ENCODE data around the genes TESPA1, CDK2 and ZBTB39.

- PRO-cap, result no peak
- RAMPAGE, long total RNA, 4 experiments, result no peak in any of the 4 experiments
These were observed 37.0 kb upstream of the DCD start for GRCh38 chr12:54684974-54685792.

GRCh38 chr12:54984495-54985729 is at the start of gene TESPA1:
Gene TESPA1 (minus strand): TSS chr12:54984762.
- PRO-cap, result no peak
- RAMPAGE, long total RNA, 4 experiments, result start-site peak on the minus strand in 1 of 4 experiments, at chr12:54984713-54984736 at its widest, 7 reads per replicate

DNA sequence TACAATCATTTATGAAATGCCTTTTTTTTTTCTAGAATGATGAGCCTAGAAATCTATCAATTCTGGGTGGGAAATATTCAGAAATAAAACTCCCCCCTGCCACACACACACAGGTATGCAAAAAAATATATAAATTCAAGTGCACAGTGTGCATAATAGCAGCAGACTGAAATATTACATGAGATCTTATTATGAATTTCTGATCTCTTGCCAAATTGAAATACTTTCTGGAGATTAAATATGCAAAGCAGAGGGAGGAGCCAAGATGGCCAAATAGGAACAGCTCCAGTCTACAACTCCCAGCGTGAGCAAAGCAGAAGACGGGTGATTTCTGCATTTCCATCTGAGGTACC is 8.4 kb upstream of the OR6C68 start:
- PRO-cap, result no peak
- RAMPAGE, long total RNA, 4 experiments, result no peak in any of the 4 experiments

DNA sequence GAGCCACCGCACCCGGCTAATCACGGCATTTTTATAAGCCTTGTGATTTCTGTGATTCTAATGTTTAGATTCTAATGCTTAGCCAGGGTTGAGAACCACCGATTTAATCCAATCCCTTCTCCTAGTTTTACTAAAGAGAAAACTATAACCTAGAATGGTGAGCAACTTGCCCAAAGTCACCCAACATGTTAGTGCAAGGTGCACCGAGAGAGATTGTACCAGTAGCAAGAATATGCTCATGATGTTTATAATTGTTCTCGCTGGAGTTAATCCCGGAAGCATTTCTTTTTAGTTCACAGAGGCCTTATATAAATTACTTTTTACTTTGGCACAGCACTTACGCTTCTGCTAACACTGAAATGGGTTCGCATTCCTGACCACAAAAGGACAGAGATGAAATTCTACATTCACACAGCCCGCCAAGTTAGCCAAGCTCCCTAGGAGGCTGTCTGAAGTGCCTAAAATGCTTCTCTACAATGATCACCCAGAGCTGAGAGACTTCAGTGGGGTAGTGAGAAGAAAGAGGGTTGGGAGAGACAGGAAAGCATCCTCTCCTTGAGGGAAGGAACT is 620 bp upstream of the BLOC1S1 start:
- PRO-cap, result bidirectional peak, plus-strand start at position 476 of the sequence, minus-strand start at position 220 of the sequence
- RAMPAGE, long total RNA, 4 experiments, result no peak in any of the 4 experiments

GRCh38 chr12:55727384-55727864 is 1.4 kb downstream of the CD63 start:
- PRO-cap, result bidirectional peak, plus-strand start at chr12:55728085, minus-strand start at chr12:55727720
- RAMPAGE, long total RNA, 4 experiments, result no peak in any of the 4 experiments

DNA sequence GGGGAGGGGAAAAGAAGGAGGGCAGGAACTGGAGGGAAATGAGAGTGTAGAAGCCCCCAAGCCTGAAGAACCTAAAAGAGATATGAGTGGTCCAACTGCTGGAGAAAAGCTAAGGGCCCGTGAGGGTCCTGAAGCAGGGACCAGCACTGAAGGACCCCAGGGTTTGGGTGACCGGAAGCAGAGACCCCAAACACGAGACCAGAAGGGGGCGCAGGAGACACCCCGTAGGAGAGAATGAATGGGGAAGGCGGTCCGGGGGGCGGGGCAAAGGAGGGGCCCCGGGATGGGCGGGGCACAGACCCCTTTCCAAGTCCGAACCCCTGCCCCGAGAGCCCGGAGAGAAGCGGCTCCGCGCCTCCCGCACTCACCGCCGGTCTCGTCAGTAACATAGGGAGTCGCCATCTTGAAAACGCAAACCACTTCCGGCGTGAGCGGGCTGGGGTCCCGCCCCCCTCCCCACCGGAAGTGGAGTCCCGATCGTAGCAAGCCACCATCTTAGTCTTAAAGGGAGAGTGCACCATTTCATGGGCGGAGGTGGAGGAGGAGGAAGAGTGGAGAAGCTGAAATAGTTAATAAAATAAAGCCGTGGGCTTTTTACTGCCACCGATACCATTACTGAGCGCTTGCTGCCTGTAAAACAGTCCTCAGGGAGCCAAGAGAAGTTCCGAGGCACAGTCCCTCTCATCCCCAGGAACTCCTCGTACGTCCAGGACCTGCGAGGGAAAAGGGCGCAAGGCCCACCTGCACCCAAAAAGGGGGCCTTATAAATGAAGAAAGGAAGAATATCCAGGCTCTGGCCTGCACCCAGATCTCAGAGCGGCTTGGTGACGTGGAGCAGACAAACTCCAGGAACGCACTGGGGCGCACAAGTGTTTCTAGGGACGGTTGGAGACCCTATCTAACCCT is 733 bp downstream of the PYM1 start:
- PRO-cap, result bidirectional peak, plus-strand start at position 468 of the sequence, minus-strand start at position 405 of the sequence
- RAMPAGE, long total RNA, 4 experiments, result start-site peak on the plus strand in 1 of 4 experiments, centred at position 513 of the sequence, 7 reads per replicate; start-site peak on the minus strand in 3 of 4 experiments, centred at positions 407 to 424 of the sequence, 42 to 81 reads per replicate

DNA sequence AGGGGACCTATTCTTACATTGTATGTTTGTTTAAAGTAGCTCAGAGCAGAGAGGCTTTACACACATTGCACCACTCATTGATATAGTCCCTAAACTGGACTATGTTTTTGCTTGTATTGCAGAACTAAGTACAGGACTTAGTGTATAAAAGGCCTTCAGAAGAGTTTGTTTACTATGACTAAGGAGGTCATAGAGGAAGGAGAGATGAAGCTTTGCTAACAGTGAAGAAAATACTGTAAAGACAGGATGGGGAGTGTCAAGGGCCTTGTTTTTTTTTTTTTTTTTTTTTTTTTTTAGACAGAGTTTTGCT is 917 bp upstream of the DGKA start:
- PRO-cap, result unidirectional peak, minus-strand start at position 88 of the sequence
- RAMPAGE, long total RNA, 4 experiments, result no peak in any of the 4 experiments

- PRO-cap, result bidirectional peak, plus-strand start at chr12:55966796, minus-strand start at chr12:55966675
- RAMPAGE, long total RNA, 4 experiments, result start-site peak on the plus strand in 4 of 4 experiments, at chr12:55966772-55966863 at its widest, 236 to 1,011 reads per replicate
These were observed at the start of gene CDK2 for GRCh38 chr12:55966531-55967641. Gene CDK2 (plus strand): TSS chr12:55966830.

- PRO-cap, result no peak
- RAMPAGE, long total RNA, 4 experiments, result no peak in any of the 4 experiments
These were observed 616 bp upstream of the IKZF4 start for GRCh38 chr12:56020202-56020652.

DNA sequence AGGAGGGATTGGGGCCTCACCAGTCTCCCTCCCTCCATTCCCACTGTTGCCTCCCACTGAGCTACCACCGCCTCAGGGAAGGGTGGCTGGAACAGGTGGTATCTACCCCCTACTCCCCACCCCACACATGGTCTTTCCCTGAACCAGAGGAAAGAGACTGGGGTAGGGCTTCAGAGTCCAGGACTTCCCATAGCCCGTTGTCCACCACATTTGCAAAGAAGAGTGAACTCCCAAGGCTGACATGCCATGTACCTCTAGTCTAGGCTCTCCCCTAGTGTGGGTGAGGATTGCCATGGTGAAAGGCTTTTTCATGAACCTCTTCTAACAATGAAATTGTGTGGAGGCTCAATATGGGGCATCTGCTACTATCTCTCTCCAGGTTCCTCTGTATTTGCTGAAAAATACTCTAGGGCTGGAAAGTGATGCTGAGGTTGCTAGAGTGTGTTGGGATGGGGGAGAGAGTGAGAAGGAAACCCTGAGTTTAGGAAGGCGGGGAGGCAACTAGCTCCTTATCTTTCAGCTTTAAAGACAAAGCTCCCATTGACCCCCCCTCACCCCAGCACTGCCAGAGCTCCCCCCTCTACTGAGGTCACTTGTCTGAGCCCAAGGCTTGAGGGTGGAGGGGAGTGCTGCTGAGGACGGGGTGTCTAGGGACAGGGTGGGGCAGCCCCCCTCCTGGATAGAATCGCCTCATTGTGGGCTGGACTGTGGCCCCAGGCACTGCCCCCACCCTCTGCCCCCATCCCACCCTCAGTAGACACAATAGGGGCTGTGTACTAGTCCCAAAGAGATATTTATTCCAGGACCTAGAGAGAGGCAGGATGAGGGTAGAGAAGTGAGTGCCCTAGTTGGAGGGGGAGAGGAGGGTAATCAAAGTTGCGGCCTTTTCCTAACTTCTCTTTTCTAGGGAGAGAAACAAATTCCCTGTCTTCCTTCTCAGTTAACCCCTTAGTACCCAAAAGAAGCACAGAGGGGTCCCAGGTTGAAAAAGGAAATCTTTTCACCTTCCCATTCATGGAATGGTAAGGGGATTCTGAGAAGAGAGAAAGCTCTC is 2.9 kb downstream of the ERBB3 start:
- PRO-cap, result unidirectional peak, plus-strand start at position 824 of the sequence
- RAMPAGE, long total RNA, 4 experiments, result no peak in any of the 4 experiments

DNA sequence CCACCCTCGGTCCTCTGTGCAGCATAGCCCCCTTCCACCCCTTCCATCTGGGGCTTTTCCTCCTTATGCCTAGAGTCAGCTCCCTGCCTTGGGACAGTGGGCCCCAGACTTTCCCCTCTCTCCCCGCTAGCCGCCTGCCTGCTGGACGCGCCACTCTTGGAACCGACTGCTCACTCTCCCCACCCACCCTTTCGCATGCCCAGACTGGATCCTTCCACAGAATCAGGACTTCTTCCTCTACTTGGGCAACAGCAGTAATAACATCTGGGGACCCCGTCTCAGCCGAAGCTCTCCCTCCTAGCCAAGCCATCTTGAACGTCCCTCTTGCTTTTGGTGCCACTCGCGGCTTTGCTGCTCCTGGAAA is 633 bp downstream of the ESYT1 start:
- PRO-cap, result bidirectional peak, plus-strand start at position 257 of the sequence, minus-strand start at position 168 of the sequence
- RAMPAGE, long total RNA, 4 experiments, result no peak in any of the 4 experiments

GRCh38 chr12:56143602-56144849 is 8.4 kb upstream of the MYL6B start:
- PRO-cap, result bidirectional peak, plus-strand start at chr12:56144157, minus-strand start at chr12:56144059
- RAMPAGE, long total RNA, 4 experiments, result no peak in any of the 4 experiments

- PRO-cap, result bidirectional peak, plus-strand start at chr12:56359114, minus-strand start at chr12:56359007
- RAMPAGE, long total RNA, 4 experiments, result no peak in any of the 4 experiments
These were observed 1.0 kb downstream of the STAT2 start for GRCh38 chr12:56358711-56359428.

- PRO-cap, result no peak
- RAMPAGE, long total RNA, 4 experiments, result no peak in any of the 4 experiments
These were observed 26.0 kb downstream of the BAZ2A start for GRCh38 chr12:56603839-56604905.

DNA sequence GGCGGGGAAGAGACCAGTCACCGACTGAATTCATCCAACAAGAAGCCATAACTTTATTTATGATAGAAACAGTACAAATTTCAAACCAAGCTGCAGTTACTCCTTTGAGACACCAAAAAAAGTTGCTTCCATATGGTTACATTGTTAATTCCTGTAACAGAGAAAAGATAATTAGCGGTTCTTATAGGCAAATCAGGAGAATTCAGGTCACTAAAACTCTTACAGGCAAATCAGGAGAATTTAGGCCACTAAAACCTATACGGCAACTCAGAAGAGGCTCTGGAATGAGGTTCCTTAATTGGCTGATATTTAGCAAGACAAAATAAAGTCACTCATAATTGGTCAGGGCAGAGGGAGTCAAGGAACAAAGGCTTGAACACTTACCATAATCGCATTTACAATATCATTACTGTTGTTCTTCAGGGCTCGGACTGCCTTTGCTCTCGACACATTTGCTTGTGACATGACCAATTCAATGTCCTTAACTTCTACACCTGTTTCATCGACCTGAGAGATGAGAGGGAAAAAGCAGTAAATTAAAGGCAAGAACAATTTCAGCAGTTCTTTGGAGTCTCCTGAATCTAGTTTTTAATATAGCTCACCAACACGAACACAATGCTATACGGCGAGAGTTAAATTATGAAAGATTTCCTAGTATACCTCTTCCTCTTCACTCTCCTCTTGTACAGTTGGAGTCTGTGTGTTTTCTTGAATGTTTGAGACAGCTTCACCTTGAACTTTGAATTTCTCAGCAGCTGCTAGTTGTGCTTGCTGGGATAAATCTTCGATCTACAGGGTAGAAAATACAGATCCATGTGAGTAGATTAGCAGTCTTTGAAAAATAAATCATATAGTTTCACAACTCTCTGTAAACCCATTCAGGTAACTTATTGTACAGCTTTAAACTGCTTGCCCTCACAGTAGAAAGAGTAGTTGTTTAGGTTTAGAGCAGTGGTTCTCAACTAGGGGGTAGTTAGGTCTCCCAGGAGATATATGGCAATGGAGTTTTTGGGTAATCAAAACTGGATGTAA is 12.4 kb downstream of the NACA start:
- PRO-cap, result no peak
- RAMPAGE, long total RNA, 4 experiments, result no peak in any of the 4 experiments

GRCh38 chr12:56725759-56726045 is 603 bp upstream of the NACA start:
- PRO-cap, result no peak
- RAMPAGE, long total RNA, 4 experiments, result no peak in any of the 4 experiments

GRCh38 chr12:56877032-56877531 is 57.1 kb downstream of the SDR9C7 start:
- PRO-cap, result no peak
- RAMPAGE, long total RNA, 4 experiments, result no peak in any of the 4 experiments

GRCh38 chr12:56987475-56987942 is 6.8 kb upstream of the GPR182 start:
- PRO-cap, result no peak
- RAMPAGE, long total RNA, 4 experiments, result no peak in any of the 4 experiments

GRCh38 chr12:57005765-57007012 is at the start of gene ZBTB39:
Gene ZBTB39 (minus strand): TSS chr12:57006546.
- PRO-cap, result bidirectional peak, plus-strand start at chr12:57006638, minus-strand start at chr12:57006546
- RAMPAGE, long total RNA, 4 experiments, result no peak in any of the 4 experiments

- PRO-cap, result no peak
- RAMPAGE, long total RNA, 4 experiments, result no peak in any of the 4 experiments
These were observed 5.7 kb downstream of the STAT6 start for GRCh38 chr12:57105399-57105862.

Data from esophagus muscularis mucosa (tissue), 4 donors.